Ovary (tissue), 7 donors: ENCODE measurements around a stretch of chr17.

- PRO-cap, 7 experiments = no peak in any of the 7 experiments
- RAMPAGE, long total RNA, 2 experiments = no peak in any of the 2 experiments
Observed at GRCh38 chr17:71966196-71966850, 154.5 kb upstream of the SOX9 start.

DNA sequence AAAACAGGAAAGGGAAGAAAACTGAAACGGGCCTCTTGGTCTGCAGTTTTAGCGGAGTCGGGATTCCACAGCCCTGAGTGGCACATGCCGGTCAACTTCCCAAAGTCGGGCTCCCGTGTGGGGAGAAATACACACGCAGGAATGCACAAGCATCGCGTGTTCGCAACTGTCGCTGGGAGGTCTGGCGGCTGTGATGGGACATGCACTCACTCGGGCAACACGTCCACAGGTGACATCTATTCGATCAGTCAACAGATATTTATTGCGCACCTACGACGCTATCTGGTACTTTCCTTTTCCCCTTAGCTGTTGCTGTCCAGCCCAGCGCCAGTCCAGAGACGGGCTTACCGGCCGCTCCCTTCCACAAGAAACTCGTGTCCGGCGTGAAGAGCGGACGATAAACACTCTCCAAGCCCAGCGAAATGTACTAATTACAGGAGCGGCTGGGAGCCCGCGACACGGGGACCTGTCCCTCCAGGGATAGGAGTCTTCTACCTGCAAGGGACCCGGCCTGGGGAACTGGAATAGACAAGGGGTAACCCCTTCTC is 3.7 kb upstream of the SOX9 start:
- PRO-cap, 7 experiments = no peak in any of the 7 experiments
- RAMPAGE, long total RNA, 2 experiments = no peak in any of the 2 experiments

GRCh38 chr17:72183207-72183722 is 62.4 kb downstream of the SOX9 start:
- PRO-cap, 7 experiments = no peak in any of the 7 experiments
- RAMPAGE, long total RNA, 2 experiments = no peak in any of the 2 experiments

- PRO-cap, 7 experiments = no peak in any of the 7 experiments
- RAMPAGE, long total RNA, 2 experiments = no peak in any of the 2 experiments
Observed at GRCh38 chr17:72192258-72192595, 71.4 kb downstream of the SOX9 start.

- PRO-cap, 7 experiments = no peak in any of the 7 experiments
- RAMPAGE, long total RNA, 2 experiments = no peak in any of the 2 experiments
Observed at GRCh38 chr17:72387524-72387971, 266.7 kb downstream of the SOX9 start.

- PRO-cap, 7 experiments = no peak in any of the 7 experiments
- RAMPAGE, long total RNA, 2 experiments = no peak in any of the 2 experiments
Observed at GRCh38 chr17:72413469-72414293, 292.9 kb downstream of the SOX9 start.

GRCh38 chr17:72419979-72420346 is 299.1 kb downstream of the SOX9 start:
- PRO-cap, 7 experiments = no peak in any of the 7 experiments
- RAMPAGE, long total RNA, 2 experiments = no peak in any of the 2 experiments

GRCh38 chr17:72467867-72468803 is 347.3 kb downstream of the SOX9 start:
- PRO-cap, 7 experiments = no peak in any of the 7 experiments
- RAMPAGE, long total RNA, 2 experiments = no peak in any of the 2 experiments

DNA sequence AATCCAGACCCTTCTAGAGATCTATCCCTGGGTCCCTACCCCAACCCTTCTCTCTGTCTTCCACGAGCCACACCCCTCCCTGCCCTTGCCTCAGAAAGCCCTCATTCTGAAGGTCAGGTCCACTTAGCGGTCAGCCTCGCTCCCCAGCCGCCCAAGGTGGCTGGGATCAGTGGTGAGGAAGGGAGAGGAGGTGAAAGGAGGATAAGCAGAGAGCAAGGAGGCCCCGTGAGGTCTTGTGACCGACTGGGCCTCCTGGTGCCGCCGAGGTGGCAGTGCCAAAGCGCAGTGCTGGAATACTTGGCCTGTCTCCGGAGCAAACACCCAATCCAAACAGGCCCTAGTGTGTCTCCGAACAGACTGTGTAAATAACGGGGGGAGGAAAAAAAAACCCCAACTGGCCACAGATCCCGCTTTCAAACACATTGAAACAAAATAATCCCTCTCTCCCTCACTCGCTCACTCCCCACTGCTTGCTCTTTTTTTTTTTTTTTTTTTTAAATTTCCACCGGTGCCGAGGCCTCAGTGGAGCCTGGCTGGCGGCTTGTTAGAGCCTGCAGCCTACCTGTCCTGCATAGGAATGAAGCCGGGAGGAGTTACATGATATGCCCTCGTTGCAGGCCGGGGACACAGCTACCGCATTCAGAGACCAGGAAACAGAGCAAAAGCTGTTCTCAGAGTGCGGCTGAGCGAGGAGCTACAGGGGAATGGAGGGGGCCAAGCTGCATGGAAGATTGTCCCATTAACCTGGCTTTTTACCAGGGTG is 381.0 kb downstream of the SOX9 start:
- PRO-cap, 7 experiments = no peak in any of the 7 experiments
- RAMPAGE, long total RNA, 2 experiments = no peak in any of the 2 experiments

GRCh38 chr17:73286641-73287432 is 25.0 kb downstream of the CDC42EP4 start:
- PRO-cap, 7 experiments = no peak in any of the 7 experiments
- RAMPAGE, long total RNA, 2 experiments = no peak in any of the 2 experiments

DNA sequence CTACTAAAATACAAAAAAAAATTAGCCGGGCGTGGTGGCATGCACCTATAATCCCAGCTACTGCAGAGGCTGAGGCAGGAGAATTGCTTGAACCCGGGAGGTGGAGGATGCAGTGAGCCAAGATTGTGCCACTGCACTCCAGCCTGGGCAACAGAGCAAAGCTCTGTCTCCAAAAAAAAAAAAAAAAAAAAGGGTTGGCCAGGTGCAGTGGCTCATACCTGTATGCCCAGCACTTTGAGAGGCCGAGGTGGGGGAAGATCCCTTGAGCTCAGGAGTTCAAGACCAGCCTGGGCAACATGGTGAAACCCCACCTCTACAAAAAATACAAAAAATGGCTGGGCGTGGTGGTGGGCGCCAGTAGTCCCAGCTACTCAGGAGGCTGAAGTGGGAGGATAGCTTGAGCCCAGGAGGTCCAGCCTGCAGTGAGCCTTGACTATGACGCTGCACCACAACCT is 2.9 kb downstream of the CDC42EP4 start:
- PRO-cap, 7 experiments = no peak in any of the 7 experiments
- RAMPAGE, long total RNA, 2 experiments = no peak in any of the 2 experiments

DNA sequence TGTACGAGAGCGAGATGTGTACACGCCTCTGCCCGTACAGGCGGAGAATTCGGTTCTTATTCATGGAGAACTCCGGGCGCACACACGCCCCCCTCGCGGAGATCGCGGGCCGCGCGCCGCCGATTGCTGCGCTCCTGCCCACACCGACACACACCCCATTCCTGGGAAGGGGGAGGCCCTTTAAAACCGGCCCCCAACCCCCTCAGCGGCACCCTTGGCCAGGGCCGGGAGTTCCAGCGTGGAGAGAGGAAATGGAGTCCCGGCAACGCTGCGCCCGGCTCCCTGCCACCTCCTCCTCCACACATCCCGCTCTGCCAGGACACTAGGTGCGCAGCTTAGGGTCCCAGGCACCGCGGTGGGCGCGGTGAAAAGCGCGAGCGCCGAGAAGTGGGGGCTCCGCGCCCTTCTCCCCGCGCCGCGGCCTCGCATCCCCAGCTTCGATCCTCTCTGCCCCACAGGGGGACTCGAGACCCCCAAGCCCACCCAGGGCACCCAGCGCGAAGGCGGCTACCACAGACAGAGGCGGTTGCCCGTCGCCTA is 379 bp downstream of the CDC42EP4 start:
- PRO-cap, 7 experiments = peak in 1 of 7 experiments; most common plus-strand start position 302 of the sequence (in 1); most common minus-strand start position 313 of the sequence (in 1)
- RAMPAGE, long total RNA, 2 experiments = no peak in any of the 2 experiments

GRCh38 chr17:73363819-73364334 is 52.1 kb upstream of the CDC42EP4 start:
- PRO-cap, 7 experiments = no peak in any of the 7 experiments
- RAMPAGE, long total RNA, 2 experiments = no peak in any of the 2 experiments

- PRO-cap, 7 experiments = no peak in any of the 7 experiments
- RAMPAGE, long total RNA, 2 experiments = no peak in any of the 2 experiments
Observed at GRCh38 chr17:73566608-73567926, 77.2 kb downstream of the SDK2 start.

- PRO-cap, 7 experiments = peak in 1 of 7 experiments; most common minus-strand start chr17:73718363 (in 1)
- RAMPAGE, long total RNA, 2 experiments = no peak in any of the 2 experiments
Observed at GRCh38 chr17:73718288-73718591, 74.0 kb upstream of the SDK2 start.

GRCh38 chr17:73770535-73771198 is 126.4 kb upstream of the SDK2 start:
- PRO-cap, 7 experiments = no peak in any of the 7 experiments
- RAMPAGE, long total RNA, 2 experiments = no peak in any of the 2 experiments

GRCh38 chr17:74124968-74125574 is 78.4 kb upstream of the RPL38 start:
- PRO-cap, 7 experiments = no peak in any of the 7 experiments
- RAMPAGE, long total RNA, 2 experiments = no peak in any of the 2 experiments

GRCh38 chr17:74444622-74444844 is 12.6 kb downstream of the GPRC5C start:
- PRO-cap, 7 experiments = peak in 2 of 7 experiments; most common plus-strand start chr17:74444719 (in 2)
- RAMPAGE, long total RNA, 2 experiments = no peak in any of the 2 experiments

DNA sequence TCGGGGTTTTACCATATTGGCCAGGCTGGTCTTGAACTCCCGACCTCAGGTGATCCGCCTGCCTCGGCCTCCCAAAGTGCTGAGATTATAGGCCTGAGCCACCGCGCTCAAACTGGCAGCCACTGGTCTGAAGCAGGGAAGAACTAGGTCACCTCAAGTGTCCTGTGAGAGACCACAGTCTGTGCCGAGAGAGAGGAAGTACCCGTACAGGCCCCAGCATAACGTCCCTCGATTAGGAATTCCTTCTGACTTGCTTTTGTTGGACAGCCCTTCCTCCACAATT is 13.7 kb upstream of the CD300E start:
- PRO-cap, 7 experiments = no peak in any of the 7 experiments
- RAMPAGE, long total RNA, 2 experiments = no peak in any of the 2 experiments

DNA sequence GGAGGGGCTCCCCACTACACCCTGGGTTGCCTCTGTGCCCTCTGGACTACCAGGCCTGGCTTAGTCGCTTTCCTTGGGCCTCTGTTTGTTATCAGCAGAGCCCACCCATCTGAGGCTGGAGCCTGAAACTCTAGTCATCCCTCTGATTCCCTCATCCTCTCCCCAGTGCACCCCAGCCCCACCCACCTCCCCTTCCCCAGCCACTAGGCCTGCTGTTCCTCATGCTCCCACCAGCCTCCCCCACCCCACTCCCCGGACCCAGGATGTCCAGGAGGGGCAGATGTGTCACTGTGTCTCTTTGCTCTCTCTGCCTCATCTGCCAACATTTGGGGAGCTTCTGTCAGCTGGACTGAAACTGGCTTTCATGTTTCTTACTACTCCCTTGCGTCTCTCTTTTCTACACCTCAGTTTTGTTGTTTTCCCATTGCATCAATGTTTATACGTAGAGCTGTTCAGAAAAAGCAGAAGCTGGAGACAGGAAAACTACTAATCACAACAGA is 17.9 kb upstream of the CD300E start:
- PRO-cap, 7 experiments = no peak in any of the 7 experiments
- RAMPAGE, long total RNA, 2 experiments = no peak in any of the 2 experiments